RPMI7951 (cell line): ENCODE measurements around the genes FOXQ1 and FOXC1.

- RAMPAGE, long total RNA: no peak
Measured at GRCh38 chr6:235855-236247, 56.4 kb upstream of the DUSP22 start.

- RAMPAGE, long total RNA: no peak
Measured at GRCh38 chr6:336573-337276, 44.4 kb downstream of the DUSP22 start.

GRCh38 chr6:355712-356422 is 35.7 kb upstream of the IRF4 start:
- RAMPAGE, long total RNA: no peak

DNA sequence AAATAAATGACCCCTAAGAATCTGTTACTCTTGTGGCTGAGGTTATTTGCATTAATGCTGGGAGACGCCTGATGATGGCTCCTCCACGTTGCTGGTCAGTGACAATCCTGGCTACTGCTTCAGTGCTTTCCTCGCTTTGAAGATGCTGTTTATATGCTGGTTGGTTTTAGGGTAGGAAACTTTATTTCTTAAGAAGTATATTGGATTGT is 47.3 kb downstream of the HUS1B start:
- RAMPAGE, long total RNA: no peak

GRCh38 chr6:683405-684397 is 9.2 kb downstream of the EXOC2 start:
- RAMPAGE, long total RNA: no peak

DNA sequence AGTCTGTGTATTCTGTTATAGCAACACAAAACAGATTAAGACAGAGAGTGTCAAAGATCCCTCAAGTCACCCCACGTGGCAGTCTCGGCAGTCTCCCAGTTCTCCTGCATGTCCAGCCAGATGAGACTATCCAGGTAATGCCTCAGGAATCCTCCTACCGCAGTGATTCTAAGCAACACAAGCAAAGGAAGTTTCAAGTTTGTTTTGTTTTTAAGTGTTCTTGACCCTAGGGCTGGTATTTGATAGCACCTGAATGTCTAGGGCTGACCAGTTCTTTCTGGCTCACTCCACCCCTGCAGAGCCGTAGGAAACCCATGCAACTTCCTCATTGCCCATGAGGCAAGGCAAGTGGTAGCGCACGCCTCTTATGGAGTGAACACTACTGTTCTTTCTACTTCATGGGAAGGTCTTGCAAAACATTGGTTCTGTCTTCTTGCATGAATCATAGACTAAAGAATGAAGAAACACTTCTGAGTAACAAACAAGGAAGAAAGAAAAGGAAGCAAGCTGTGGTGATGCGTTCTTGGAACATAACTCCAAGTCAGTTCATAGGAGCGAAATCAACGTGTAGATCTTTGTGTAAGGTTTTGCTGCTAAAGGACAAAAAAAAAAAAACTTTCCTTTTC is 24.7 kb upstream of the FOXQ1 start:
- RAMPAGE, long total RNA: no peak

GRCh38 chr6:1296193-1296453 is 15.8 kb upstream of the FOXQ1 start:
- RAMPAGE, long total RNA: no peak

DNA sequence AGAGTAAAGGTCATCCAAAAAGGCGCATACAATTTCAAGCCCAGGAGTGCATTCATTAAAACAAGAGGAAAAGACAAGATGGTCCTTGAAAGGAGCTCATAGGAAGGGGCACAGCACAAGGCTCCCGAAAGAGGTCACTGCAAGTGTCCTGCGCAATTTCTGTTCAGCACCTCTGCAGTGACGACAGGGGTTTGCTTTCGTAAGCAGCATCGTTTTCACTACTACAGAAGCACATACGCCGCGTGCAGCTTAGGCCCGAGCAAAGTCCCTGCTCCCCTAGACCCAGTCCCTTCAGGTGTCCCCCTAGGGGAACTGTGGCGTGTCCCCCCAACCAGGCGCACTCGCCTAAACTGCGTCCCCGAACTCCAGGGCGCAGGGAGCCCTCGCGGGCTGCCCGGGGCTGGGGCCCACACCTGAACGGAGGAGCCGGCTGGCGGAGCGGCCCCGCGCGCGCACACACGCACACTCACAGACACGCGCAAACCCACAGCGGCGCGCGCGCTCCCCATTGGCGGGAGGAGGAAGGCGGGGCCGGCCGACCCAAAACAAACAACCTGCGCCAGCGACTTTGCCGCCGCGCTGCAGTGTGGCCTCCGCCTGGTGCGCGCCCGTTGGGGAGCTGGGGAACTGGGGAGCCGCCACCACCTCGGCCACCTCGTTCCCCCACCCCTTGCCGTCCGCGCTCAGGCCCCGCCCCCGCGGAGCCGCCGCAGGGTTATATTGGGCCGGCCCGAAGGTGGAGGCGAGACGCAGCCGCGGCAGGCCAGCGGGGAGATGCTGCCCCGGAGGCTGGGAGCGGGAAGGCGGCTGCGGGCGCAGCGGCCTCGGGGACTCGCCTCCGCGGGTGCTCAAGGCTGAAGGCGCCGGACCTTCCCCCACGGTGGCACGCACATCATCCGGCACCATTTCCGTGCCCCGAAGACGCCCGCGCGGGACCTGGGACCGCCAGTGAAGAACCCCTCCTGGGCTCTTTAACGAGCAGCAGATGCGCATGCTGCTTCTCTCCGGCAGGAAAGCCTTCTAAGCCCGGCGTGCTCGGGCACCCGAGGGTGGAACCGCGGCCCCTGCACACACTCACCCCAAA is at the start of gene FOXQ1:
Gene FOXQ1, plus strand, starts transcription at position 745 of the 1,084 bp plus-strand sequence.
- RAMPAGE, long total RNA: no peak

- RAMPAGE, long total RNA: no peak
Measured at GRCh38 chr6:1335329-1336221, 23.7 kb downstream of the FOXQ1 start.

DNA sequence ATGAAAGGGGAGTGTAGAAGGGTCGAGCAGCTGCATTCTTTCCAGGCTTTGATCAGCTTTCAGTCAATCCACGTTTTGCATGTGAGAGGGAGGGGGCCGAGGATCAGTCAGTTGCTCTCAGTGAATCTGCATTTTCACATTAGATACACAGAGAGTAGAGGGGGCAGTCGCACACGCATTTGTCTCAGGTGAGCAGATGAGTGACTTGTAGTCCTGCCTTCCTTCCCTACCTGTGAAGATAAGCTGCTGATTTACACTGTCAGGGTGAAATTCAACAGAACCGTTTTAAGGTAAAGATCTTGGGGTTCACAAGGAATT is 78.8 kb downstream of the FOXF2 start:
- RAMPAGE, long total RNA: no peak

GRCh38 chr6:1526314-1527070 is 83.2 kb upstream of the FOXC1 start:
- RAMPAGE, long total RNA: no peak

DNA sequence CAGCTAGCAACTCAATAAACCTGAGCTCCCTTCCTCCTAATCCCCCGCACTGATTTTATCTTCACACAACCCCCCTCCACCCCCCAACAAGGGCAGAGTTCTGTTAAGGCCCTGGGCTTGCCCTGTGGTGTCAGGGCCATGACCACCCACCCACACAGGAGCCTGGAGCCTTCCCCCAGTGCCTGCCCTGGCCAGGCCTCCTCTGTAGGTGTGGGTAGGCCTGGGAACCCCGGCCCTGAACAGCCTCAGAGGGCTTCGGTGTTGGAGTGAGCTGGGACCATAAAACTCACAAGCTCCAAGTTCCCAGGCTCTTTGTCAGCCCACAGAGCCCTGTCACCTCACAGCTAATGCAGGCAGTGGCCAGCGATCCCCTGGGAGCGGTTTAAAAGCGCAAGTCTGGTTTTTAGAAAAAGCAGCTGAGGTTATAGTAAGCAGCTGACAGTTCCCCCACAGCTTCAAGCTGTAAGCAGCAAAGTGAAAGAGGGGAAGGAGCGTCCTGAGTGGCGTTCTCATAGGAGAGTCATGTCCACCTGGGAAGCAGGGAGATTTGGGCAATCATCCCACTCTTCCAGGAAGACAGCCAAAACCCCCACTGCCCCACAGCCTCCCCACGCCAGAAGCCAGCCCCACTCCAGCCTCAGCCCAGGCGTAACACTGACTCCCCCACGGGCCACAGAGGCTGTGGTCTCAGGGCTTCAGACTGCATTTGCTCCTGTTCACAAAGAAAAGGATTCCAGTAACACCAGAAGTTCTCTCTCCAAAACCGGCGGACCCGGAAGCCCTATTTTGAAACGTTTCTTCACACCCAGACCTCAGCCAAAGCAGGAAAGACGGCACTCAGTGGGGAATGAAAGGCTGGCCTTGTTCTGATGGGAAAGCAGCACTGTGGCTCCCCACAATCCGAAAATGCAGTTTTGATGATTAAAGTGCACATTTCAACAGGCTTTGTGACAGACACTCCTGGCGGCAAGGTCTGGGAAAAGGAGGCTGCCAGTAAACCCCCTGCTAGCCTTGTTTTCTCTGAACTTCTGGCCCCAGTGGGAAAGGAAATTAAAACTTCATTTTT is 34.3 kb upstream of the FOXC1 start:
- RAMPAGE, long total RNA: no peak

GRCh38 chr6:1601405-1601857 is 8.3 kb upstream of the FOXC1 start:
- RAMPAGE, long total RNA: no peak

- RAMPAGE, long total RNA: no peak
Measured at GRCh38 chr6:1607298-1608065, 2.2 kb upstream of the FOXC1 start.

DNA sequence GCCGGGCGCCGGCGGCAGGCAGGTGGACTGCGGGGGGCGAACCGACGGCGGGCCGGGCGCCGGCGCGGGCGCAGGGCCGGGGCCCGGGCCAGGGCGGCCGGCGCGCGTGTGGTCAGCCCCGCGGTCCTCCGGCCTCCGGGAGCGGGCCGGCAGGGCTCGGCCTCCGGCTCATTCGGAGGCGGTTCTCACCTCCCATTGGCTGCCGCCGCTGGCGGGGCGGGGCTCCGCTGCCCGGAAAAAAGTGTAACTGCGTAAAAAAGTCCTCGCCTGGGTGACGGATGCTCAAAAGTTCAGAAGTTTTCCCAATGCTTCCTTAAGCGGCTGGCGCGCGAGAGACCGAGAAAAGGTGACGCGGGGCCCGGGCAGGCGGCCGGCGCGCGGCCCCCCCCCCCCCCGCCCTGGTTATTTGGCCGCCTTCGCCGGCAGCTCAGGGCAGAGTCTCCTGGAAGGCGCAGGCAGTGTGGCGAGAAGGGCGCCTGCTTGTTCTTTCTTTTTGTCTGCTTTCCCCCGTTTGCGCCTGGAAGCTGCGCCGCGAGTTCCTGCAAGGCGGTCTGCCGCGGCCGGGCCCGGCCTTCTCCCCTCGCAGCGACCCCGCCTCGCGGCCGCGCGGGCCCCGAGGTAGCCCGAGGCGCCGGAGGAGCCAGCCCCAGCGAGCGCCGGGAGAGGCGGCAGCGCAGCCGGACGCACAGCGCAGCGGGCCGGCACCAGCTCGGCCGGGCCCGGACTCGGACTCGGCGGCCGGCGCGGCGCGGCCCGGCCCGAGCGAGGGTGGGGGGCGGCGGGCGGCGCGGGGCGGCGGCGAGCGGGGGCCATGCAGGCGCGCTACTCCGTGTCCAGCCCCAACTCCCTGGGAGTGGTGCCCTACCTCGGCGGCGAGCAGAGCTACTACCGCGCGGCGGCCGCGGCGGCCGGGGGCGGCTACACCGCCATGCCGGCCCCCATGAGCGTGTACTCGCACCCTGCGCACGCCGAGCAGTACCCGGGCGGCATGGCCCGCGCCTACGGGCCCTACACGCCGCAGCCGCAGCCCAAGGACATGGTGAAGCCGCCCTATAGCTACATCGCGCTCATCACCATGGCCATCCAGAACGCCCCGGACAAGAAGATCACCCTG is at the start of gene FOXC1:
Gene FOXC1, plus strand, starts transcription at position 281 of the 1,114 bp plus-strand sequence.
- RAMPAGE, long total RNA: no peak

GRCh38 chr6:1610917-1611701 is 1.4 kb downstream of the FOXC1 start:
- RAMPAGE, long total RNA: no peak

GRCh38 chr6:1869003-1869348 is 259.3 kb downstream of the FOXC1 start:
- RAMPAGE, long total RNA: no peak

DNA sequence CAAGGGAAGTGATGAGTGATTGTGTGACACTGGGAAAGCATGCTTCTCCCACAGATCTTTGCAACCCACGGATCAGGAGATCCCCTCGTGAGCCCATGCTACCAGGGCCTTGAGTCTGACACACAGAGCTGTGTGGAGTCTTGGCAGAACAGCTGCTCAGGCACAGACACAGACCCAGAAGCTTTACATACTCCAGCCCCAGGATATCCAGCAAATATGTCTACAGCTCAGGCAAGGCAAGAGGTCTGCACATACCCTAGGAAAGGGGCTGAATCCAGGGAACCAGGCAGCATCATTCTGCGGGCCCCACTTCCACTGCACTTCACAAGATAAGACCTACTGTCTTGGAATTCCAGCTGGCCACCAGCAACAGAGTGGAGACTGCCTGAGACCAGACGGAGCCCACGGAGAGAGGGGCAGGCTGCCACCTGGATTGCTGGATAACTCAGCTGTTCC is 267.7 kb downstream of the GMDS start:
- RAMPAGE, long total RNA: no peak

DNA sequence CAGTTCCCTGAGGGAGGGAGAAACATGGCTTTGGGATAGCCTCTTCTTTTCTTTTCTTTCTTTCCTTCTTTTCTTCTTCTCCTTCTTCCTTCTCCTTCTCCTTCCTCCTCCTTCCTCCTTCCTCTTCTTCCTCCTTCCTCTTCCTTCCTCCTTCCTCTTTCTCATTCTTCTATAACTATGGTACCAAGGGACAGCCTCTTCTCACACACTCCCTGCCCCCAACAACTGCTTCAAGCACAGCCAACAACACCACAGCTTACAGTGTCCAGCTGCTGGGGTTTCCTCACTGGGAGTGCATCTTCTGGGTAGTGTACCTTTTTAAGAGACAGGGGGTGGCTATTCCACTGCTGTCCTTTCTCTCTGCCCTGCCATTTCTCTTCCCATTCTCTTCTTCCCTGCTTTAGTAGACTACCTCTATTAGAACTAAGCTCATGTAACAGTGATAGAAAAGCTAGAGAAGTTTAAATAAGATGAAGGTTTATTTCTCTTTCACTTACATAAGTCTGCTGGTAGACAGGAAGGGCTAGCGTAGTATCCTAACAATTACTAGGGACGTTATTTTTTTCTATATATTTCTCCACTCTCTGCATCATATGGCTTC is 249.3 kb downstream of the GMDS start:
- RAMPAGE, long total RNA: no peak

GRCh38 chr6:2141732-2142337 is 103.6 kb downstream of the GMDS start:
- RAMPAGE, long total RNA: no peak